GM19240 (cell line): ENCODE results near the gene DKK2.

- RRBS, result no CpG with 5 or more reads among the region's 9 CpGs
Measured at GRCh38 chr4:105710515-105711069, 2.0 kb downstream of the GSTCD start.

DNA sequence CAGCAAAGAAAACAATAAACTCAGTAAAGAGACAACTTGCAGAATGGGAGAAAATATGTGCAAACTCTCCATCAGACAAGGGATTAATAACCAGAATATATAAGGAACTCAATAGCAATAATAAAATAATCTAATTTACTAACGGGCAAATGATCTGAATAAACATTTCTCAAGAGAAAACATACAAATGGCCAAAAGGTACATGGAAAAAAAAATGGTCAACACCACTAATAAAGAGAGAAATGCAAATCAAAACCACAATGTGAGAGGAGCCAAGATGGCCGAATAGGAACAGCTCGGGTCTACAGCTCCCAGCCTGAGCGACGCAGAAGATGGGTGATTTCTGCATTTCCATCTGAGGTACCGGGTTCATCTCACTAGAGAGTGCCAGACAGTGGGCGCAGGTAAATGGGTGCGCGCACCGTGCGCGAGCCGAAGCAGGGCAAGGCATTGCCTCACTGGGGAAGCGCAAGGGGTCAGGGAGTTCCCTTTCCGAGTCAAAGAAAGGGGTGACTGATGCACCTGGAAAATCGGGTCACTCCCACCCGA is 196.2 kb downstream of the TBCK start:
- RRBS, result no CpG with 5 or more reads among the region's 17 CpGs

- RRBS, result no CpG with 5 or more reads among the region's 6 CpGs
Measured at GRCh38 chr4:106220138-106220560, 95.9 kb downstream of the TBCK start.

DNA sequence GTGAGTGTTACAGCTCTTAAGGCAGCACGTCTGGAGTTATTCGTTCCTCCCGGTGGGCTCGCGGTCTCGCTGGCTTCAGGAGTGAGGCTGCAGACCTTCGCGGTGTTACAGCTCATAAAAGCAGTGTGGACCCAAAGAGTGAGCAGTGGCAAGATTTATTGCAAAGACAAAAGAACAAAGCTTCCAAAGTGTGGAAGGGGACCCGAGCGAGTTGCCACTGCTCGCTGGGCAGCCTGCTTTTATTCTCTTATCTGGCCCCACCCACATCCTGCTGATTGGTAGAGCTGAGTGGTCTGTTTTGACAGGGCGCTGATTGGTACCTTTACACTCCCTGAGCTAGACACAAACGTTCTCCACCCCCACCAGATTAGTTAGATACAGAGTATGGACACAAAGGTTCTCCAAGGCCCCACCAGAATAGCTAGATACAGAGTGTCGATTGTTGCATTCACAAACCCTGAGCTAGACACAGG is 156.1 kb upstream of the GIMD1 start:
- RRBS, result no CpG with 5 or more reads among the region's 14 CpGs

DNA sequence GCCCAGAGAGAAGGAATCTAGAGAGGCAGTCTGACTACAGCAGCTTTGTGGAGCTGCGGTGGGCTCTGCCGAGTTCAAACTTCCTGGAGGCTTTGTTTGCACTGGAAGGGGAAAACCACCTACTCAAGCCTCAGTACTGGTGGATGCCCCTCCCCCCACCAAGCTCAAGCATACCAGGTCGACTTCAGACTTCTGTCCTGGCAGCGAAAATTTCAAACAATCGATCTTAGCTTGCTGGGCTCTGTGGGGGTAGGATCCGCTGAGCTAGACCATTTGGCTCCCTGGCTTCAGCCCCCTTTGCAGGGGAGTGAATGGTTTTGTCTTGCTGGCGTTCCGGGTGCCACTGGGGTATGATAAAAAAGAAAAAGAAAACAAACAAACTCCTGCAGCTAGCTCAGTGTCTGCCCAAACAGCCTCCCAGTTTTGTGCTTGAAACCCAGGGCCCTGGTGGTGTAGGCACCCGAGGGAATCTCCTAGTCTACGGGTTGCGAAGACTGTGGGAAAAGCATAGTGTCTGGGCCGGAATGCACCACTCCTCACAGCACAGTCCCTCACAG is 57.6 kb downstream of the DKK2 start:
- RRBS, result no CpG with 5 or more reads among the region's 12 CpGs

- RRBS, result no CpG with 5 or more reads among the region's 34 CpGs
Measured at GRCh38 chr4:107036098-107036874, at the start of gene DKK2. Gene DKK2, minus strand, starts transcription at chr4:107036313.

GRCh38 chr4:107153814-107154384 is 117.8 kb upstream of the DKK2 start:
- RRBS, result no CpG with 5 or more reads among the region's 4 CpGs

GRCh38 chr4:107978532-107979083 is 11.1 kb upstream of the HADH start:
- RRBS, result no CpG with 5 or more reads among the region's 1 CpG

DNA sequence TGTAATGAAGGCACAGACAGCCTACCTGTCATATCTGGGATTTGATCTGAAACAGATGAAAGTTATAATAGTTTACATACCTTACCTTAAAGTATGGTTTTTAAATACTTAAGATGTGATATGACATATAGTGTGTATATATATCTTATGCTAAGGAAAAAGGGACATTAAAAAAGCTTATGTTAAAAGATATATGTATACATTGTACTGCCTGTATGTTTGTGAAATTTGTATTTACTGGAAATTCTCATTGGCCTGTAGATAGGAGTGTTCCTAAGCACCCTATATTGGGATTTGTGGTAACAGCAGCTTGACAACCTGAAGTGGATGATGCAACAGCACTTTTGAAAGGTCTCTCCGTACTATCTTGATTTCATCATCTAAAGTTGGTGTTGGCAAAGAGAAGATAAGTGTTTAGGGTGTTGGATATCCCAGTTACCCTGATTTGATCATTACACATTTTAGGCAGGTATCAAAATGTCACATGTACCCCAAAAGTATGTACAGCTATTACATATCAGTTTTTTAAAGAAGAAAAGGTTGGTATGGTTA is 10.2 kb downstream of the HADH start:
- RRBS, result no CpG with 5 or more reads among the region's 1 CpG

DNA sequence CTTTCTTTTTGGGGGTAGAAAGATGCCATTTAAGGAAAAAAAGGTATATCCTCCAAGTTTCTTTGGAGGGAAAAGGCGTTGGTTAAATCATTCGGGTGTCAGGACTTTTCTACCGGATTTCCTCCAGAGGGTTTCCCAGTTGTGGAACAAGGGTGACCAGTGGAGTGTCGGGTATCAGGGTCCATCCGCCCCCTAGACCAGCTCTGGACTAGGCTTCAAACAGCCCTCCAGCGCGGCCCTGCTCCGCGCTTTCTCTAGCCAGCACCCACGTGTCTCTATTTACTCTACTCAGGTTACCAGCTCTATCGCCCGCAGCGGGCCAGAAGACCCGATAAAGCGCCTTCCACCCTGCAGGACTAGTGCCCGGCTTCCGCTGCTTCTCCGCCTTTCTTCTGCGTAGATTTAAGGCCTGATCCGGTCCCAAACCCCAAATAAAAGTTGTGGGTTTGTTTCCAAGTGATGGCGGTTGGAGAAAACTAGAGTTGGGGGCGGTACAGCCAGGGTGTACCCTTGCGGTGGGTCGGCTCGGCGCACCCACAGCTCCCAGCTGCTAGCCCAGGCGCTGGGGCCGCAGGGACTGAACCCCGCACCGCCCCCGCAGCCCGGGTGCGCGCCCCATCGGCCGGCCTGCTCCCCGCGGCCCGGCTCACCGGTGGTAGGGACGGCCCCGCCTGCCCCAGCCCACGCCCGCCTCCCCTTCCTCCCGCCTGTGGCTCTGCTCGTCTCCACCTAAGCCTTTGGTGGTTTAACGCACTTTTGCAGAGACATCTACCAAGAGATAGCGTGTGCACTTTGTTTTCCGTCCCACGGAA is 2.2 kb downstream of the LEF1 start:
- RRBS, result no CpG with 5 or more reads among the region's 50 CpGs

DNA sequence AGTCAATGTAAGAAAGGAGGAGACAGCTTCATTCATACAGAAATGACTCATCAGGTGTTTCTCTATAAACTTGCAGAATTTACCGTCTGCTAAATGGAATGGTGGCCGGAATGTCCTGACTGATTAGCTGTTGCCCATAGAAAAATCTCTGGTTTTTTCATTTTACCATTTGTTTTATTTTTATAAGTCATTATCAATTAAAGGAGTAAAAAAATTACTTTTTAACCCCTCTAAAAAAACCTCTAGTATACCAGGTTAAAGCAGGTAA is 115.1 kb upstream of the ETNPPL start:
- RRBS, result no CpG with 5 or more reads among the region's 2 CpGs

GRCh38 chr4:110128407-110129115 is 69.9 kb downstream of the ELOVL6 start:
- RRBS, result no CpG with 5 or more reads among the region's 7 CpGs

DNA sequence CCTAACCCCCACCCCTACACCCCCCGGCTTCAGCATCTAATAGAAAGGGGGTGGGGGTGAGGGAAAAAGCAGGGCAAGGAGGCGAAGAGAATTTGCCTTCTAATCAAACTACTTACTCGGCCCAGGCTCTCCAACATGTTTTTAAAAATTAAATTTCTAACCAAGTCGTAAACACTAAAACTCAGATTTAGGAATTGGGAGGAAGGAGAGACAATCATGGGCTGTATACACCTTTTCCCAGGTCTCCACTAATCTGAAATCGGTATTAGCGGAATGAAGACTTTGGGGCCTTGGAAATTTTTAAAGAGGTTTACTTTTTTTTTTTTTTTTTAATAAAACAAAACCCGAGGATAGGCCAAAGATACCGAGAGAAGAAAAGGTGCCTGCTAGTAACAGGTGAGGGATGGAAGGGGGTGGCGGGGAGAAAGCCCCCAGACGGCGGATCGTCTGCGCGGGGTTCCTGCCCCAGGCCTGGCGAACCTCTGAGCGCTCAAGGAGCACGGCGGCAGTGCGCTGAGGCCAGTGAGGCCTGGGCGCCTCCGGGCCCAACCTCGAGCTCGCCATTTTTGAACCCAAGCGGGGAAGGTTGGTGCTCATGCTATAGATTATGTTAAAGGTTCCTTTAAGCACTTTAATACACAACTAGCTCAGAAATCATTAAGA is 8.1 kb downstream of the PITX2 start:
- RRBS, result no CpG with 5 or more reads among the region's 24 CpGs

GRCh38 chr4:110637393-110637991 is 14.6 kb upstream of the PITX2 start:
- RRBS, result 40% methylated on average over 2 of the region's 32 CpGs

DNA sequence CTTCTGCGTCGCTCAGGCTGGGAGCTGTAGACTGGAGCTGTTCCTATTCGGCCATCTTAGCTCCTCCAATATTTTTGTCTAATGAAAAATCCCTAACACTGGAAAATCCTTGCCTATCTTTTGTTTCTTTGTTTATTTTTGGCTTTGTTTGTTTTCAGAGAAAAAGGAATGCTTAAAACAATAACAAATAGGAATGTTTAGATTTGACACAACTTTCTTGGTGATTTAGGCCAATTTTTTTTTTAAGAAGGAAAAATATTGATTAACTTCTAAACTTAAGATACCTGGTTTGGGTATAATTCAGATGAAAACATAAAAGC is 70.7 kb upstream of the PITX2 start:
- RRBS, result no CpG with 5 or more reads among the region's 3 CpGs

- RRBS, result no CpG with 5 or more reads among the region's 17 CpGs
Measured at GRCh38 chr4:111337187-111337657, 714.3 kb upstream of the PITX2 start.

DNA sequence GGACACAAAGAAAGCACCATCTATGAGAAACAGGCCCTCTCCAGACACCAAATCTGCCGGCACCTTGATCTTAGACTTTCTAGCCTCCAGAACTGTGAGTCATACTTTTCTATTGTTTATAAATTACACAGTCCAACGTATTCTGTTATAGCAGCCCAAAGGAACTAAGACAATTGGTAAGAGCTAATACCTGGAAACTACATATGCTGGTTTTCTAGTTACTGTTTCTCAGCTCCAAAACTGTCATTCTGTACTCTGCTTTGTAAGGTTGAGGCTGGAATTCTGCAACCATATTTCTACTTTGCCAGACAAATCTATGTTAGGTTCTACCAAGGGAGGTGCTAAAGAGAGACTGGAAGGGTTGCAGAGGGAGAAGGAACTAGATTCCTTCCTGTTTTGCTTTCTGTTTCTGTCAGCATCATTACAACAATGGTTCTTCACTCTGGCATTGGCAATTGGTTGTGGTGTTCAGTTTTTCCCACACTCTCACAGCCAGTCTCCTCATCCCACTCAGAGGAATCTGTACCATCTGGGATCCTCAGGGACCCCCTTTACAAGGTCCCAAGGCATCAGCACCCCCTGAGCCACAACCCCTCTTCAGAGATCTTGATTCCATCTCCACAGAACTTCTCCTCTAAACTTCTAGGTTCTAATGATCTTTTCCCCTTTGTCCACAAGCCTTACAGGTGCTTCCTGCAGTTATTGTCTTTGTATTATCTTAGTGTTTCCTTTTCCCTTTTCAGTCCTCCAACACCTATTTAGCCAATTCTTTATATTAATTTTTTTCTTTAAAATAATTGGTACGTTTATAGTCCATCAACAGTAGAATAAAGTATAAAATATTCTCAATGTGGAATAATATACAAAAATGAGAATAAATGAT is 35.5 kb upstream of the FAM241A start:
- RRBS, result no CpG with 5 or more reads among the region's 3 CpGs

GRCh38 chr4:112284230-112284868 is 1.4 kb downstream of the TIFA start:
- RRBS, result no CpG with 5 or more reads among the region's 8 CpGs

- RRBS, result no CpG with 5 or more reads among the region's 2 CpGs
Measured at GRCh38 chr4:112343584-112343858, 46.4 kb downstream of the ALPK1 start.

DNA sequence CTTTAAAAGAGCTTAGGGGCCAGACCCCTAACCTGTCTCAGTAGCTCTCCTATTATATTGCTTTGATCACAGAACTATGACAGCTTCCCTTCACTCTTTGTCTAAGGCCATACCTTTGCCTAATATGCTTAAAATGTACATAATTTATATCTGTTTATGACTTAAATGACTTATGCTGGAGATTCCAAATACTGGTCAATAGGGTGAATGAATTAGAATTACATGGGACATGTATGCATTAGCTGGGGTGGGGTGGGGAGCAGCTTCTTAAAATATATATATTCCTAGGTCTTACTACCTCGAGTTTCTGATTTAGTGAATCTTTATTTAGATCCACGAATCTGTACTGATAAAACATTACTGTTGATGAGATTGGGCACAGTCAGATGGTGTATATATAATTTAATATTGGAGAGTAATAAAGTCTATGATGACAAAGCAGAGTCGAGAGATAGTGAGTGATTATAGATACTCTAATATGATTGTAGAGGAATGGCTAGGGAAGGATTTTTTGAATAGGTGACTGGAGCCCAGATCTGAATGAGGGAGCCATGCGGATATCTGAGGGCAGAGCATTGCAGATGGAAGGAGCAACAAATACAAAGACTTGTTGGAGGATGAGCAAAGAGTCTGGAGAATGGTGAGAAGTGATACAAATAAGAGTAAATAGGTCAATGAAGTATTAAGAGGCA is 100.5 kb downstream of the ALPK1 start:
- RRBS, result no CpG with 5 or more reads among the region's 4 CpGs